Metastatic Lung Carcinoma in the Adrenal Gland (tissue), 1 donor: ENCODE results near the genes TPRG1 and UTS2B.

DNA sequence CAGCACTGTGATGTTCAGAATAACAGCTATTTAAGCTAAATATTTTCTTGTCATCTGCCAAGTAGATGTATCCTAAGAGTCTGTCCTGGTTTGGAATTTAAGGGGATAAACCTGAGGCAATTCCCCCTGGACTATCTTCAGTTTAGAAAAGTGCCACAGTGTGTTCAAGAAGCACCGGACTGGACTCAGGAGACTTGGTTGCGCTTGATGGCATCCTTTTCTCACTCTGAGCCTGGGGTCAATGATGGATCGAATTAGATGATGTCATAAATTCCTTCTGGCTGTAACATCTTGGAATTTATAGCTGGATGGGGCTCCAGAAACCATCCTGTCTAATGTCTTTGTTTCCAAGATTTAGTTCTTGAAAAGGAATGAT lies 280.6 kb downstream of the LPP start:
- PRO-cap = no peak

DNA sequence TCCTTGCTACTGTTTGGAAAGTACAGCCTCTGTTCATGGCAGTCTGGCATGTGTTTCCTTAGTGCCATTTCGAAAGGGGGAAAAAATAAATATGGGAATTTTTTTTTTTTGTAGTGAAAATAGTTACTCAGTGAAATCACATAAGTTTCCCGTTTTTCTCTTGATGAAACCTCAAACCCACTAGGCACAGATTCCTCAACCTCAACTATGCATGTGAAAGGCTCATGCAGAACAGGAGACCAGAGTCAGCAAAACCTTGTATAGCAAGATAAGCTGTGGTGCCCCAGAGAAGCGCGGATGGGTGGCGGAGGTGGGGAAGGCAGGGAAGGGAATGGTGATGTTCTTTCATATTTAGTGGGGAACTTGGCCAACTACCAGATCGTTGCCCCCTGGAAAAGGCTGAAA lies 353.4 kb downstream of the LPP start:
- PRO-cap = no peak

GRCh38 chr3:188548120-188548572 lies 394.2 kb downstream of the LPP start:
- PRO-cap = no peak

- PRO-cap = no peak
These were observed 441.8 kb downstream of the LPP start for GRCh38 chr3:188595531-188596364.

DNA sequence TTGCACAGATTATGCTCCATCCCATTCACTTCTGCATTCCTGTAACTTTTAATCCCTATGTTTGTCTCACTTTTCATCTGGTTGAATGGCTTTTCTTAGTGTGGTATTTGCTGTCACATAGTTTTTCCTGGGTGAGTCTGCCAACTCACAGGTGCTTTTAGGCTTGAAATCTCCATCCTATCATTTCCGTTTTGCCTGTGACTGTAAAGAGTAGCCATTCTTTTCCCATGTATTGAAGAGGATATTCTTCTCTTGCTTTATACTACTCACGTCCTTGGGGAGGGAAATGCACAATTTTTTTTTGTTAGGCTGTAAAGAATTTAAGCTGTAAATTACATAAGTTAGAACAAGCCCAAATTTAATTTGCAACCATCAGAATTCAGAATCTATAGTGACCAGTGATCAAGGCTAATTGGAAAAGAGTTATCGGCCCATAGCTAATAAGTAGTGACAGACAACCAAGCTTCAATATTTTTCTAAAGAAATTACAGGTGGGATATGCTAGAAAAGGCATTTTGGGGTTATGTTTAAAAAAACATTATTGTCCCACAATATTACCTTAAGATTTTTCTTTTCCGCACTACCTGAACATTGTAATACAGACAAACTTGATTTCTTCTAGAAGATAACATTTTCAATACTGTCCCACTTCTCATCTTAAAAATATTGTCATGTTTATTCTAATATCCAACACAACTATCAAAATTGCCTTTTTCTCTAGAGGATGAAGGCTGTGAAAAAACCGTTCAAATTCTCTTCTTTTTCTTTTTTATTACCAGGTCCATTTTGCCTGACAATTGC lies 296.9 kb upstream of the TPRG1 start:
- PRO-cap = no peak

GRCh38 chr3:188881533-188882412 lies 290.0 kb upstream of the TPRG1 start:
- PRO-cap = no peak

DNA sequence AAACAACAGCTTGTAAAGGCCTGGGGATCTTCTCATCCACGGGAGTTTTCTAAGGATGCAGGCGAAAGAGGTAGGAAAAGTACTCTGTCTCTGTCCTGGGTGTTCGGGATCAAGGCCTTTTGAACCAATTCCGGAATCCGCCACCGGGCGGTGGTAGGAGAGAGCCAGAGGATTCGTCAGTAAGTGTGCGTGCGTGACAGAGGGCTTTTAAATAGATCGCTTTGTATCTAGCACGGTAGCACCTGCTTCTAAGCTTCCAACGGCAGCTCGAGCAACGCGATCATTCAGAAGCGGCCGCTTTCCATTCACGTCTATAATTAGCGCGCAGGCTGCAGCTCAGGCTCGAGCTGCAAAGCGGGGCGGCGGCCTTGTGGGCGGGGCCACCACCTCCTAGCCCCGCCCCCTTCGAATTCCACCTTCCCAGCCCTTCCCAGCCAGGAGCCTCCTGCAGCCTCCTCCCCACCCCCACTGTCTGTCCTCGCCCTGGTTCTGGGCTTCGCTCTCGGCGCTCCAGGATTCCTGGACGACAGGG lies 224.3 kb upstream of the TPRG1 start:
- PRO-cap = bidirectional peak, plus-strand start at position 471 of the sequence, minus-strand start at position 315 of the sequence

DNA sequence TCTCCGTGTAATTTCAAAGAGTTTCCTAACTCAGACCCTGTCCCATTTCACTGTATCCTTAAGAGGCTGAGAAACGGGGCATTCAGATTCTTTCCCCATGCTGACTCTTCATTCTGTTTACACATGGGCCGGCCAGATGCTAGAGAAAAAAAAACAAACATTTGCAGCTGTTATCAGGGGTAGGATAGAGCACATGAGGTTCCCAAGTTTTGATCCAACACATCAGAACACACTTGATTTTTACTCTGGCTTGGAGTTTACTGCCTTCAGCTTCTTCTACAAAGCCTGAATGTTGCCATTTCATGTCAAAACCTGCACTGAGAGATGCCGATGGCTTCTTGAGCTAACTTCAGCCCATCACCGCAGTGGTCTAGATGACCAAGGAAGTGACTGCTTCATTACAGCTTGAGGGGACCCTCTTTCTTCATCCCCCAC lies 215.8 kb upstream of the TPRG1 start:
- PRO-cap = no peak

- PRO-cap = no peak
These were observed 71.5 kb upstream of the TPRG1 start for GRCh38 chr3:189100292-189100653.

GRCh38 chr3:189171601-189172290 lies at the start of gene TPRG1:
Gene TPRG1, plus strand, starts transcription at chr3:189171971.
- PRO-cap = no peak

DNA sequence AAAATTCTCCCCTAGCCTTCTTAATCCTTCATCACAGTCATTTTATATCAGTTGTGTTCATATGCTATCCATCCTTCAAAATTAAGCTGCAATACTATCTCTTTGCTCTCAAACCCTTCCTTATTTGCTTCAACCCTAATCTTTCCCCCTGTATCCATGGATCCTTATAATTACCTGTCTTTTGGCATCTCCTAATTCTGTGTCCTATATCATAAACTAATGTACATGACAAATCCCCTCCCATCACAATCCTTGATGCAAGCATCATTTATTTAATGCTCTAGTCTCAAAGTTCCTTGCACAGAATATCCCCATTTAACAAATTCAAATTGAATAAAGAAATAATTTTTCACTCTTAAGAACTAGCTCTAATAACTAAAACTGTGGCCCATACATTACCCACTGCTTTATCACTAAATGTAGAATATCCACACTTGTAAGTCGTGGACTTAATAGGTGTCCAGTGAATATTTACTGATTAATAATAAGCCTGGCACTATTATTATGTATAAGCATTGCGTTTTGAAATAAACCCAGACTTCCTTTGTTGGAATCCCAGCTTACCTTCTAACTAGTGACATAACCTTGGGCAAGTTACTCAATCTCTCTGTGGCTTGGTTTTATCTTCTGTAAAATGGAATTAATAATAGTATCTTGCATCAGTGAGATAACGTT lies 58.5 kb downstream of the P3H2 start:
- PRO-cap = no peak

GRCh38 chr3:190155609-190156381 lies 35.1 kb upstream of the P3H2 start:
- PRO-cap = no peak

DNA sequence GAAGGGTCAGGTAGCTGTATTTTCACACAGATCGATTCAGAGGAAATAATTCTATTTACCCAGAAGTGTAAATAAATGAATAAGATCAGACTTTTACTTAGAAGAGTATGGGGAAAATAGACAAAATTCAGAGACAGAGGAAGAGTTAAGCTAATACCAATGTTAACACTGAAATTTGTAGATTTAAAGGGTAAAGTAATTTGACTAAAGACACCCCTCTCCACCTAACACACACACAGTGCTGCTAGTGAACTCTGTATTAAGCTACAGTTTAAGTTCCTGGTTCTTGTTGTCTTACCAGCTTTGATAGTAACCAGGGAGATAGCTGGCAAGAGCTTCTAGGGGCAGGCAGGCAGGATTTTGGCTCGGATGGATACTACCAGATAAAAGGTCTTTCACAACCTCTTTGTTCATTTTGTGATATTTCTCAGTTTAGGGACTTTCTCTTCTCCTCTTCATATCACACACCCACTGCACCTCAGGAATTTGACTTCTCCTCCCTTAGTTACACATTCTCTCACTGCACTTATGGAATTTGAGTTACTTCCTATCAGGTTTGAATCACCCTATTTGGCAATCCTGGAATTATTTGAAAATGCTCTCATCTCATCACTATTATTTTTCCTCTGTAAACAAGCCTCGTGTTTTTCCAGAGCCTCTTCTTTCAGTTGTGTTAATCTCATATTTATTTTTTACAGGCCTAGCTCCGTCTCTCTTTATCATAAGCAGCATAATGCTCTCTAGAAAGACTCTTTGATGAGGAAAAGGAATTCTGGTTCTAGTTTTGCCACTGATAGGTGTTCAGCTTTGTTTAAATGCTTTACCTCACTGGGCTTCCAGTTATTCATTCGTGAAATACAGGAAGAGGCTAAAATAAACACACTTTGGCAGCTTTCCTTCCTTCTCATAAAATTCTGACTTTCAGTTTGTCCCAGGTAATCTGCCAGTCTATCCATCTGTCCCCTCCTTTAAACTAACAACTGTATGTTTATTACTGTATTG lies 22.9 kb upstream of the CLDN1 start:
- PRO-cap = unidirectional peak, plus-strand start at position 924 of the sequence

GRCh38 chr3:190547133-190547529 lies 33.2 kb downstream of the IL1RAP start:
- PRO-cap = no peak

DNA sequence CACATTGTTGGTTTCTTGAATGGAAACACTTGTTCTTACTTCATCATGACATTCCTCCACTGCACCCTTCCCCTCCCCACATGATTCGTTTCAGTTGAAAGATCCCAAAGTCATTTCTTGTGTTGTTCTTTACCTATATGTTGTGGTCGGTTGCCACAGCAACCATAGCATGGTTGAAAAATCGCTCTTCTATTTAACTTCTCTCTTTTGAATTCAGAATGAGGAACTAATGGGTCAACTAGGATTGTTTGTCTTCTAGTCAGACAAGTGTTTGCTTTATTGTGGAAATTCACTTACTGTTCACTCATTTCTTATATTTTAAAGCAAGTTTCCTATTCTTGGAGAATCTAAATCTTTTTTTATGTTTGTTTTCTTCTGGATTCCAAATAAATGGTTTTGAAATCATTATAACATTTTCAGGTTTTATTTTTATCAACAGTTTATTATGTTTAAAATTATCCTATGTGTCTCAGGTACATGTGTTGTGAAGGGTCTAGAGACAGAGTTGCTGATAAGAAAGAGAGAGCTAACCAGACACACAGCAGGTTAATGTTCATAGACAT lies 103.5 kb downstream of the IL1RAP start:
- PRO-cap = no peak

GRCh38 chr3:191246105-191246552 lies 47.1 kb downstream of the OSTN start:
- PRO-cap = no peak

DNA sequence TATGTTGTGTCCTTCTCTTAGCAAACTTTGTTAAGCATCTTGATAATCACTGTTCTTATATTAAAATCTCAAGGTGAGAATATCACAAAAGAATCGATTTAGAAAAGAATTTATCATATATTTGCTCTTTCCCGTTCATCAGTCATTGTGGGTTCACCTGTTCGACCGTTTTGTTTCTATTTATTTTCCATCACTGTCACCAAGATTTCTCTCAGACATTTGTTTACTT lies 53.4 kb downstream of the OSTN start:
- PRO-cap = no peak

DNA sequence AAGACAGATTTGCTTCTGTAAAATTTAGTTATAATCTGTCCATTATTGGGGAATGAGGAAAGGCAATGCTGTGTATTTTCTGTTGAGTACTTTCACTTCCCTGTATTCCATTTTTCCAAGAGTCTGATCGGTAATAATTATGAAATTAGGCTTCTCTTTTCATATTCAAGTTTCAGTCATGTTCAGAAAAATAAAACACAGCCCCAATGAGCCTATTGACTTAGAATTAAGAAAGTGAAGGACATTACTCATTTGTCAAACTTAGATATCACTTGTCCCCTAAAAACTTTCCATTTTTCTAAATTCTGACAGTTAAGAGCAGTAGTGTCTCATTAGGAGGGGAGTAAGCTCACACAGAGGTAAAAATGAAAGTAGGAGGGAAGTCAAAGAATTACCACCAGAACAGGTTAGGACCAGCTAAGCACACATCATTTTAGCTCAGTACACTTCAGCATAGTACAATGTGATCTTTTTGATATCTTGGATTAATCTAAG lies 64.2 kb downstream of the OSTN start:
- PRO-cap = no peak

DNA sequence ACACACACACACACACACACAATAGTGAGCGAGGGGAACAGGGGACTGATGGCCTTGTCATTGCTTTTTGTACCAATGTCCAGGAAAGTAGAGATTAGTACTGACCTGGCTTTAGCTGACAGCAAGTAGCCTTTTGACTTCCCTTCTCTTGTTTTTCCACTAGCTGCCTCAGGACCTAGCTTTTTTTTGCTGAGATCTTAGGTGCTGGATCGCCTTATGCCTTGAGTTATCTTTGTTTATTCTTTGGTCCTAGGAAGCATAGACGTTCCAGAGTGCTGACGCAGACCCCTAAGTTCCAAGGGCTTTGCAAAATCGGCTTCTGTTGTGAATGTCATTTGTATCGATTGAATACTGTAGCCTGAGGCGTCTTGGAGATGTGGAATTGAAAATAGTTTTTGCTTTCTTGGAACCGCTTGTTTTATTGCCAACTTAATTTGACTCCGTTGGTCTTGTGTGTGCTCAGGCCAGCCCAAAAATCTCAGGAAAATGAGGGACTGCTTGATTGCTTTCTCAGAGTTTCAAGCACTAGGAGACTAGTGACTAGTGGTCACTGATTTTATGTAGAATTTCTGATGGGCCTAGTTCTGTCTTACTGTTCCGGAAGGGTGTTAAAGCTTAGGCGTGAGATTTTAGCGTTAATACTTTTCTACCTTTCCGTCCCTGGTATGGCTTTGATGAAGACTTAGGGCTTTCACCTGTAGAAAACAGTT lies at the start of gene UTS2B:
Gene UTS2B (minus strand): TSS at position 218 of the 710 bp plus-strand sequence.
- PRO-cap = no peak

GRCh38 chr3:191374868-191375139 lies 44.5 kb upstream of the UTS2B start:
- PRO-cap = no peak